Paraaortic lymph node (tissue), 1 donor: ENCODE data around the gene SGCA.

DNA sequence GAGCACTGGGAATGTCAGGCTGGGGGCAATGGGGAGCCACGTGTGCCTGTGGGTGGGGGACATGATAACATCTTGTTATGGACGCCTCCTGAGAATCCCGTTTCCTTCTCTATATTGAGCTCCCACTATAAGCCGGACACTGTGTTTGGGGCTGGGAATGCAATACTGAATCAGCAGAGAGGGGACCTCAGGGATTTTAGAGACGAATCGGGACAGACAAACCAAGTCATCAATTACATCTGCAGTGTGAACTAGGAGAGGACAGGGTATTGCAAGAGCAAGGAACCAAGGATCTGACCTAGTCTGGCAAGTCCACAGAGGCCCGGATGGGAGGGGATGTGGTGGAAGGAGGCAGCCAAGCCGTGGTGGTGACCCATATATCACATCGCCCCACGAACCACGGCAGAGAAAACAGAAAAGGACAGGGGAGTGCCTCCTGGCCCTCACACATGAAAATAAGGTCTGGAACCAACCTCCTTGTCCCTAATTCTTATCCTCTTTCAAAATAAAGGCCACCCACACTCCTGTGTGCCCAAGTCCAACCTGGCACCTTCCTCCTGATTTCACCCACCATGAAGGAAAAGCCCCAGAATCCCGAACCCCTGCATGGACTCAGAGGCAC lies 28.1 kb upstream of the NXPH3 start:
- PRO-cap, result no peak

- PRO-cap, result no peak
Observed at GRCh38 chr17:49573367-49573786, 2.3 kb upstream of the NXPH3 start.

DNA sequence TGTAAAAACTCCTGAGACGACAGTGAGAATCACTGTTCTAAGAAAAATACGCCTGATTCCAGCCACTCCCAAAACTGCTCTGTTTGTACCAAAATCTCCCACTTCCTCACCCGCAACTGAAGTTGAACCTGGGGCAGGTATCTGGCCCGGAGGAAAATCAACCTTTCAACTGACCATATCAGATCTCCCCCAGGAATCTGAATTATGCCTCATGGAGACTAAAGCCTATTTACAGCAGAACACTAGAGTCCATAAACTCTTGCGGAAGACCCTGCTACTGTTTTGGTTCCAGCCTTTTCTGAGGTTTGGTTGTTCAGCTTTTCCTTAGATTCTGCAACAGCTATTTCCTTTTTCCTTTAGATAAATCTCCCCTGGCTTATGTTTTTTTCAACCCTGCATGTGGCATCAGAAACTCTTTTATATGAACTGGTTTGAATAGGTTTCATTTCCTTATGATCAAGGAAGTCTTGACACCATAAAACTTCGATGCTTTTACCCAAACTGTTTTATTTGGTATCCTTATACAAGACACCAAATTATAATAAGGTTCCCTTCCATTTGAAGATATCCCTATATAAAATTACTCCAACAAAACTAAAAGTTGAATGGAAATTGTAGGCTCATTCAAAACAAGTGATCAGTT lies 13.2 kb downstream of the SPOP start:
- PRO-cap, result no peak

DNA sequence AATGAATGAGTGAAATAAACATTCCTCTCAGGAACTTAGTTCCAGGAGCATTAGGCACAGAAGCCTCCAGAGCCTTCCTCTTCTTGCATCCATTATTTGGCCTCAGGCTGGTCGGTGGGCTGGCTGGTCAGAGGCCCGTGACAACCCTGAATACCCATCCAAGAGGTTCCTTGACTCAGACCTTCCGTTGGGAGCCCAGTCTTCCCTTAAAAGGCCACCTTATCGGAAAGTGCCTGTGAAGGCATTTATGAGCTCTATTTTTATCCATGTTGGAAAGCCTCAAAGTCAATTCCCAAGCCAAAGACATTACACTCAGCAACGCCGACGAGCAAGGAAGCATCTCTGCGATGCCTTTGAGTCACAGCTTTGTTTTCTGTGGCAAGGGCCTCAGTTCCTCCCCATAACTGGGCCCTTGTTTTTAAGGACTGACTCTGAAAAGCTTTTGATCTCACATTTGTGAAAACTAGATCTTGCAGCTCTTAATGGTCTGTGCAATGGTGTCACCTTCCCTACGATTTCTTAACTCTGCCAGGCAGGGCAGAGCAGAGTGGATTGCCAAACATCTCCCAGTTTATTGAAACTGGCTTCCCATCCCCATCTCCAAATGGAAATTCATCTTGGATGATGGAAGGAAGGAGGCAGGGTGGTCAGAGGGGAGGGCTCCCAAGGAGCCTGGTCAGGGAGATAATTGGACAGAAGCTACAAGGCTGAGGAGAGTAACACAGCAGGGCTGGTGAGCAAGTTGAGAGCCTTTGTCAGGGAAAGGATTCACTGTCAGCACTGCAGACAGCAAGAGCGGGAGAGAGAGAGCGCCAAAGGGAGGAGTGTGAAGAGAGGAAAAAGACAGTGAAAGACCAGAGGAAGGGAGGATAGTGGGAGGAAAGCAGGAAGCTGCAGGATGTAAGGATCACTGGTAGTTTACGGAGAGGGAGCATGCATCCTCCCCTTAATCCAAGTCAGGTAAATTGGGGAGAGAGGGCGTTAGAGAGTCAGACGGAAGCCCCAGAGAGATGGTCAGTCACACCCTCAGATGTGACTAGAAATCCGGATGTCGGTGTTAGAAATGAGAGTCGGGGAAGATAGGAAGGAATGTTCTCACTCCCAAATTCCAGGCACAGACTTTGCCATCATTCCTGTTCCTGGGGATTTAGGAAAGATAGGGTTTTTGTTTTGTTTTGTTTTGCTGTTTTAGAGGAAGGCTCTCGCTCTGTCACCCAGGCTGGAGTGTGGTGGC lies 13.5 kb upstream of the SPOP start:
- PRO-cap, result bidirectional peak, plus-strand start at position 309 of the sequence, minus-strand start at position 148 of the sequence

DNA sequence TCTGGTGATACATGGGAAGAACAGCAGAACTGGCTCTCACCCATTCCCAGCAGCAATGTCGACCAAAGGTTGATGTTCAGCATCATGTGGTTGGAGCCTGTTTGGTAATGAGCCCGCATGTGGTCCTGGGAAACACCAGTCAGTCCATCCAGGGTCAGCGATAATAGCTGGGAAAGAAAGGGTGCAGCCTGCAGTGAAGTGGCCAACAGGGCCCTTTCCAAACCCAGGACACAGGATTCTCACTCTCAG lies 3.8 kb downstream of the SLC35B1 start:
- PRO-cap, result no peak

DNA sequence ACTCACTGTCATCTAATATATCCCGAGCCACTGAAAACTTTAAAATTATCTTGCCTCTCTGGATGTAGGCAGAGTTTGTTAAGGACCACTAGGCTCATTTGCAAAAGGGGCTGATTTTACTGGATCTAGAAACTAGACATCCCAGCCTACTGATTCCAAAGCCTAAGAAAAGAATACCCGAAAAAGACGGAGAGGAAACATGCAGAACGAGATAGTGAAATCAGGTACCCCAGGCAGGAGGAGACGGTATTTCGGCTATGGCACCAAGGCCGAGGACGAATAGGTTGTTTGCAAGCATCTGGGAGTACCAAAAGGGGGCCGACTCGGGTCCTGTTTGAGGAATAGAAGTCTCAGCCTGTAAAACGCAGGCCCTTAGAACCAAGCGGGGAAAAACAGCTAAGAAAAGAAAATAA lies 643 bp downstream of the SLC35B1 start:
- PRO-cap, result no peak

- PRO-cap, result bidirectional peak, plus-strand start at chr17:49788693, minus-strand start at chr17:49788383
Observed at GRCh38 chr17:49788343-49788626, 196 bp upstream of the KAT7 start.

DNA sequence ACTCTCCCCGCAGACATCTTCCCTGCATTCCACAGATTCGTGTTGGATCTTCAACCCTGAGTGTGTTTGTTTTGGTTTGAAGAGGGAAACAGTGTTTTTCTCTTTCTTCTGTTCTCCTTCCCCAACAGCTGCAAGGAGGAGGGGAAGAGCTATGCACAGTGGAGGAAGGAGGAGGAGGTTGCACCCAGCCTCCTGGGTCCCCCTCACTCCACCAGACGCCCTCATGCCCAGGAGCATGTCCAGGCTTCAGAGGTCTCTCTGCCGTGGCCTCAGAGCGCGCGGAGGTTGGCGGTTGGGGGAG lies 1.3 kb downstream of the ITGA3 start:
- PRO-cap, result no peak

- PRO-cap, result no peak
Observed at GRCh38 chr17:50075190-50075935, 19.5 kb downstream of the ITGA3 start.

DNA sequence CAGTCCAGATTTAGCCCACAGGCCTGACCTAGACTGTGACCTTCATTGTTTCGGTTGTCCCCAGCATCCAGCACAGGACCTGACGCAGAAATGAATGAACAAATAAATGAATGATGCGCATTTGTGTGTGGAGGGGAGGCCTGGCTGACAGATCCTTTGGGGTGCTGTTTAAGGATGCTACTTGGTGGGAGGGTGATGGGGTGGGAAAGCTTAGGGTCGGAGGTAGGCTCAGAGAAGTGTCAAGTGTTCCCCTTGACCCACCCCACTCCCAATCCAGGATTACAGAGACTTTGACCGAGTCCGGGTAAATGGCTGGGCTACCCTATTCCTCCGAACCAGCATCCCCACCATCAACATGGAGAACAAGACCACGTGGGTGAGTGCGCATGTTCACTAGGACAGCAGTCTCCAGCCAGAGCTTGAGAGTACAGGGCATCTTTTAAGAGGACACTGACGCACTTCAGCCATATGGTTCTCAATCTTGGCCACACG lies 14.1 kb upstream of the PDK2 start:
- PRO-cap, result unidirectional peak, plus-strand start at position 116 of the sequence

DNA sequence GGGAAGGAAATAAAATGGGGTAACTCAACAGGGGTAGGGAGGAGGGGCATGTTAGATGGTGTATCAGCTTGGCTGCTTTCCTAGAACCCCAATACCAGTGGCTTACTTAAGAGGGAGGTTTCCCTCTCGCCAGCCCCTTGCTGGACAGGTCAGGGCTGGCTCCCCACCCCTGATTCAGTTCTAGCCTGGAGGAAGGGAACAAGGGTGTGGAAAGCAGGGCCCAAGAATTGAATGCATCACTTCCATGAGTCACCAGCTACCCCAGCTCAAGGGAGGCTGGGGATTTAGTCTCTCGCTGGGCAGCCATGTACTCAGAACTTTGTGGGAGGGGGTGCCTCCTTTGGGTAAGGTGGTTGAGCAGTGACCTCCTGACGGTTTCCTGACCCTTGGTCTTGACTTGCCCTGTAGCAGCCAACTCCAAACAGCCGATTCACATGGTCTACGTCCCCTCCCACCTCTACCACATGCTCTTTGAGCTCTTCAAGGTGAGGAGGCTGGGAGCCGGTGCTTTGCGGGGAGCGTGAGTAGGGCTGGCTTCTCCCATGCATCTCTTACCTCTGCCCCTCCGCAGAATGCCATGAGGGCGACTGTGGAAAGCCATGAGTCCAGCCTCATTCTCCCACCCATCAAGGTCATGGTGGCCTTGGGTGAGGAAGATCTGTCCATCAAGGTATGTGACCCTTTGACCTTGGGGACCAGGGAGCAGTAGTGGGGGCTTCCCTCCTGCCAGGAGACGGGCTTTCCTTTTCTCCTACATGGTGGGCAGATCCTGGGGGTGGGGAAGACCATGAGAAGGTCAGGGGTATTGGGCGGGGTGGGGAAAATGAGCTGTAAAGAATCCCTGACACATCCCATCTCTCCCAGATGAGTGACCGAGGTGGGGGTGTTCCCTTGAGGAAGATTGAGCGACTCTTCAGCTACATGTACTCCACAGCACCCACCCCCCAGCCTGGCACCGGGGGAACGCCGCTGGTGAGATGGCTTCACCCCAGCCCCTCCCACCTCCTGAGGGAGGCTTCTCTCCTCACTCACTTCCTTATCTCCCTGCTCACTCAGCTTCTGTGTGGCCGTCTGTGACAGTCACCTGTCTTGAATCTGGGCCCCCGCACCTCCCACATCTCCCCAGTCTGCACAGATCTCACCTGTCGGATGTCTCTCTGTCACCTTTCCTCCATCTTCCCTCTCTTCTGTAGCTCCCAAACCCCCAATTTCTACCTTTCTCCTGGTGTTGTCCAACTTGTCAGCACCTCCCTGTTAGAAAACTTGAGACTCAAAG lies 13.0 kb downstream of the PDK2 start:
- PRO-cap, result no peak

GRCh38 chr17:50132763-50133666 lies 3.1 kb upstream of the SAMD14 start:
- PRO-cap, result no peak

DNA sequence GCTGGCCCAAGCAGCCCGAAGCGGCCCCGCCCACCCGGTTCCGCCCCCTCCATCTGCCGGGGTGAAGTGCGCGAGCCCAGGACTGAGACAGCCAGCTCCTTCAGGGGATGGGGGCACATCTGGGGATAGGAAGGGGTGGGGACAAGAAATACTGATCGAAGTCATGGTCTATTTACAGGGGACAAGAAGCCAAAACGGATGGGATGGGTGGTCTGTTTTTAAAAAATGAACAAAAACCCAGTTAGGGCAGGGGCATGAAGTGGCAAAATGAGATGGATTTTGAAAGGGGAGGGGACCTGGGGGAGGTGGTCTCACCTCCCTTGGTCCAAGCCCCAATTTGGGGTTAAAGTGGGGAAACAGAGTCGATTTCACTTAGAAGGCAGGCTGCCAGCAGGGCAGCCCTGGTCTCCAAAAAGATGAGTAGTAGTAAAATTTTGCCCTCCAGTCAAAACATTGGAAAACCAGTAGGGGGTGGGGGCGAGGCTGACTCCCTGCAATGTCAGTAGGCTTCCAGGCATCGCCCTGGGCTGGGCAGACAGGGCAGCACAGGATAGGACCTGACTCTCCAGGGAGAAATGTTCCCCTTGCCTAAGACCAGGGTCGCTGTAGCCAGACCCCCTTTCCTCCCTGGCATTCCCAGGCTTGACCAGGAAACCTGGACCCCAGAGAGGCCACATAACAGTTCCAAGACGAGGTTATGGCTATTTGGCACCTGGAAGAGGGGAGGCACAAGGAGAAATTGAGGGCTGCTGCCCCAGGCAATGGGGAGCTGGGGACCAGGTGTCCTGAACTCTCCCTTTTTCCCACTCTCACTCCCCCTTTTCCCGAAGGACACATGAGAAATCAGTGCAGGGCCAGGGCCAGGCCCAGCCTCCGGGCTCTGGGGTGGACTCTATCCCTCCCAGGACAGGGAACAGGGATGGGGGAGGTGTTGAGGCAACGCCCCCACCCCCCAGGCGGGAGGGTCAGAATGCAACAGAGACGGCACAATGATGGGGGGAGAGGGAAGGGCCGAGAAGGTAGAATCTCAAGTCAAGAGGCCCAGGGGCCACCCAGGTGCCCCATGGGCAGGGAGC lies 4.2 kb upstream of the SAMD14 start:
- PRO-cap, result no peak

DNA sequence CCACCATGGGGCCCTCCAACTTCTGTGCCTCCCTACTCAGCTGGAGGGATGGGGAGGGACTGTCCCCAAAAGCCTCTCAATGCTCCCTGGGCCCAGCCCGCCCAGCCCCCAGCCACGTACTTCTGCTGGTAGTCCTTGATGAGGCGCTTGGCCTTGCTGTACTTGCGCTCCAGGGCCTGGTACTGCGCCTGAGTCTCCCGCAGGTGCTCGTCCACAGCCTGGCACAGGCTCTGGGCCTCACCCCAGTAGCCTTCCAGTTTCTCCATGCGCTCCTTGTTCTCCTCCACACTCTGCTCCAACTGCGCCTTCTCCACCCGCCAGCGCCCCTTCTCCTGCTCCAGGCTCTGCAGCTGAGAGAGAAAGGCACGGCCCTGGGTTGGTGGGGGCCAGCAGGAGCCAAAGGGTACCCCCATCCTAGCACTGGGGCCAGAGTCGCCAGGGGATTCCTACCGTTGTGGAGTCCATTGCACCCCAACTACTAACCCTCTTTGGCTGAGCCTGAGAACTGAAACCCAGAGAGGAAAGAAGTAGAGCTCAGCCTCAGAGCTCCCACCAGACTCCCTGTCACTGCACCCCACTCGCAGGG lies 6.0 kb upstream of the SAMD14 start:
- PRO-cap, result no peak

DNA sequence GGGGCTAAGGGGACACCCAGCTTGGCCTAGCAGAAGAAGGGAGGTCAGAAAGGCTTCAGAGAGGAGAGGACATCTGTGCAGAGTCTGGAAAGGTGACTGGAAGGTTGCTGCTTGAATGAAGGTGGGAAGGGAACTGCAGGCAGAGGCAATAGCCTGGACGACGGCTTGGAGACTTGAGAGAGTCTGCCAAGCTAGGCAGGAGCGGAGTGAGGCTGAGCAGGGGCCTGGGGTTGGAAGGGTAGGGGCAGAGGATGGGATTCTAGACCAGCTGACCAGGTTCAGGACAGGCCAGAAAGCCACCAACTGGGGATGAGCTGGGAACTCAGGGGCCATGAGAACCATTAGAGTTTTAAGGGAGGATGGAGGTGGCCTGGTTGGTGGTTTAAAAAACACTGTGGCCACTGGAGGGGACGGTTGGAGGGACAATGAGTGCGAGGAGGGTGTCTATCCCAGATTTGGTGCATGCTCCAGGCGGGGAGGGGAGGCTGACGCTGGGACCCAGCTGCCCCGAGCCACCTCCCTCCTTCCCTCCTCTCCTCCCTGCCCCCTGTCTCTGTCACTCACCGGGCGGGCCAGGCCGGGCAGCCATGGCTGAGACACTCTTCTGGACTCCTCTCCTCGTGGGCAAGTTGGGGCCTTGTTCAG lies at the start of gene SGCA:
TSS of gene SGCA (plus strand) at position 552 of the 645 bp plus-strand sequence.
- PRO-cap, result bidirectional peak, plus-strand start at position 559 of the sequence, minus-strand start at position 457 of the sequence

DNA sequence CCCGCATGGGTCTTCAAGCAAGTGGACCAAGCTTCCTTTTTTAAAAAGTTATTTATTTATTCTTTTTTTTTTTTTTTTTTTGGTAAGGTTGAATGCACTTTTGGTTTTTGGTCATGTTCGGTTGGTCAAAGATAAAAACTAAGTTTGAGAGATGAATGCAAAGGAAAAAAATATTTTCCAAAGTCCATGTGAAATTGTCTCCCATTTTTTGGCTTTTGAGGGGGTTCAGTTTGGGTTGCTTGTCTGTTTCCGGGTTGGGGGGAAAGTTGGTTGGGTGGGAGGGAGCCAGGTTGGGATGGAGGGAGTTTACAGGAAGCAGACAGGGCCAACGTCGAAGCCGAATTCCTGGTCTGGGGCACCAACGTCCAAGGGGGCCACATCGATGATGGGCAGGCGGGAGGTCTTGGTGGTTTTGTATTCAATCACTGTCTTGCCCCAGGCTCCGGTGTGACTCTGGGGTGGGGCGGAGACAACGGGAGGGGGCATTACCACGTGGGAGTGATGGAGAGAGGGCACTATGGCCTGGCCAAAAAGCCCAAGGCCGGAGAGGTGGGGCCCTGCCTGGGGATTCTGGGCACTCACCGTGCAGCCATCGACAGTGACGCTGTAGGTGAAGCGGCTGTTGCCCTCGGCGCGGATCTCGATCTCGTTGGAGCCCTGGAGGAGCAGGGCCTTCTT lies 16.1 kb downstream of the COL1A1 start:
- PRO-cap, result no peak

DNA sequence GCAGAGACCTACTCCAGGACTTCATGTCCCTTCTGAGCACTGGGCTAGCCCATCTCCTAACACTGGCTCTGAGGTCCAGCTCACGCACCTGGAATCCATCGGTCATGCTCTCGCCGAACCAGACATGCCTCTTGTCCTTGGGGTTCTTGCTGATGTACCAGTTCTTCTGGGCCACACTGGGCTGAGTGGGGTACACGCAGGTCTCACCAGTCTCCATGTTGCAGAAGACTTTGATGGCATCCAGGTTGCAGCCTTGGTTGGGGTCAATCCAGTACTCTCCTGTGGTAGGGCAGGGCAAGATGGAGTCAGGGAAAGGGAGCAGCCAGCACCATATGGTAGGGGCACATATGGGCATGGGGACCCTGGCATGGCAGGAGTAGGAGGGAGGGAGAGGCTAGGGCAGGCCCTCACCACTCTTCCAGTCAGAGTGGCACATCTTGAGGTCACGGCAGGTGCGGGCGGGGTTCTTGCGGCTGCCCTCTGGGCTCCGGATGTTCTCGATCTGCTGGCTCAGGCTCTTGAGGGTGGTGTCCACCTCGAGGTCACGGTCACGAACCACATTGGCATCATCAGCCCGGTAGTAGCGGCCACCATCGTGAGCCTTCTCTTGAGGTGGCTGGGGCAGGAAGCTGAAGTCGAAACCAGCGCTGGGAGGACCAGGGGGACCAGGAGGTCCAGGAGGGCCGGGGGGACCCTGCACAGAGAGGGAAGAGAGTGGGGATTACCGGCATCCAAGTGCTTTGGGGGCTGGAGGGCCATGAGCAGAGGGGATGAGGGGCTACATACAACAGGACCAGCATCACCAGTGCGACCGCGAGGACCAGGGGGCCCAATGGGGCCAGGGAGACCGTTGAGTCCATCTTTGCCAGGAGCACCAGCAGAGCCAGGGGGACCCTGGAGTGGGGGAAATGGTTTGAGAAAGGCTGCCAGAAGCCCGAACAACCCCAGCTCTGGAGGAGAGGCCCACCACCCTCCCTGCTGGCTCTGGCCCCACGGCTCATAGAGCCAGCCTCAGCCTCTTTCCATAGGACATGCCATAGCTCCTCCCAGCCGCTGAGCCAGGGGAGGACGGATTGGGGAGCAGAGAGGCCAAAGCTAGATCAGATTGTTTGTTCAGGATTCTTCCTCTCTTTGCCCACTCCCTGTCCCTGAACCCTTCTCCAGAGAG lies 14.8 kb downstream of the COL1A1 start:
- PRO-cap, result no peak

DNA sequence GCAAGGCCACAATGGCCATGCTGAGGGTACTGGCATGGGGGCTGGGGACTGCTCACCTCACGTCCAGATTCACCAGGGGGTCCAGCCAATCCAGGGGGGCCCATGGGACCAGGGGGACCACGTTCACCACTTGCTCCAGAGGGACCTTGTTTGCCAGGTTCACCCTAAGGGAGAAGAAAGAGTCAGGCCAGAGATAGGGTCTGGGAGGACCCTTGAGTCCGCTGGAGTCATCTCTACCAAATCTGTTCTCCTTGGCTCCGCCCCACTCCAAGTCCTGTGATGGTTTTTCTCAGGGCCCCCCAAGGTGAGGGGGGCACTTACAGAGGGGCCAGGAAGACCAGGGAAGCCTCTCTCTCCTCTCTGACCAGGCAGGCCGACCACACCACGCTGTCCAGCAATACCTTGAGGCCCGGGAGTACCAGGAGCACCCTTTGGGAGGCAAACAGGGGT lies 12.6 kb downstream of the COL1A1 start:
- PRO-cap, result no peak

GRCh38 chr17:50198924-50199603 lies 2.4 kb downstream of the COL1A1 start:
- PRO-cap, result no peak

- PRO-cap, result bidirectional peak, plus-strand start at chr17:50201783, minus-strand start at chr17:50201629
Observed at GRCh38 chr17:50201718-50202123, 290 bp upstream of the COL1A1 start.